Measurements from ENCODE around the genes PELI1 and ACTR2.

DNA sequence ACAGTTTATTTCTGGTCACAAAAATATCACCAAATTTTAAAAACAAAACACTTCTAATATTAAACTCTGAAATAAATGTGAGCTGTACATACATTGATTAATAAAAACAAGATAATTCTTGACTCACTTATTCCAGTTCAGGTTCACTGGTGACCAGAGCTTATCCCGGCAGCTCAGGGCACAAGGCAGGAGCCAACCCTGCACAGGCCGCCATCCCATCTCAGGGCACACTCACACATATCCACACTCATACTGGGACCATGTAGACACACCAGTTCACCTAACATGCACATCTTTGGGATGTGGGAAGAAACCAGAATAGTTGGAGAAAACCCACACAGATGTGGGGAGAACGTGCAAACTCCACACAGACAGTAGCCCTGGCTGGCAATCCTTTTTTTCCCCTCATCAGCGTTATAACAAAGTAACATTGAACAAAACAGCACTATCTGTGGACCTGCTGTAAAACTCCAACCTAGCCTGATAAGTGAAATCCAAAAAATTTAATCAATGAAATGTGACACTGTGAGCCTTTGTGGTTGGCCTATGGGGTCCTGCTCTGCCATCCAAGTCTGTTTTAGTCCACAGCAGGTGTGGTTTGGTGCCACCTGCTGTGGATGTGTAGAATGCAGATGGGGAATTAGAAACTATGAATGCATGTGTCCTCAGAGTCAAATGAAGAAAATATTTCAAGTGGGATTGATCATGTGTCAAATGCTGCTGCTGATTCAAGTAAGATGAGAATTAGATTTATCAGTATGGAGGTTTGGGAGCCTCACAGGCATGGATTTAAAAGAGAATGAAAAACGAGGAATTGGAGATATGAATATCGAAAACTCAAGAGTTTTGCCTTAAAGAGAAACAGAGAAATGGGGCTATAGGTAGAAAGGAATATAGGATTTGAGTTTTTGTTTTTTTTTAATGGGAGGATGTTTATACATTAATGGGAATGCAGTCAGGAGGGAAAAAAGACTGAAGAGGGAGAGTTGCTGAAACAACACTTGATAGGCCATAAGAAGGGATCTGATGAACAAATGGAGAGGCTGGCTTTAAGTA lies 47.0 kb downstream of the UGP2 start:
- RRBS: no CpG with 5 or more reads among the region's 6 CpGs

DNA sequence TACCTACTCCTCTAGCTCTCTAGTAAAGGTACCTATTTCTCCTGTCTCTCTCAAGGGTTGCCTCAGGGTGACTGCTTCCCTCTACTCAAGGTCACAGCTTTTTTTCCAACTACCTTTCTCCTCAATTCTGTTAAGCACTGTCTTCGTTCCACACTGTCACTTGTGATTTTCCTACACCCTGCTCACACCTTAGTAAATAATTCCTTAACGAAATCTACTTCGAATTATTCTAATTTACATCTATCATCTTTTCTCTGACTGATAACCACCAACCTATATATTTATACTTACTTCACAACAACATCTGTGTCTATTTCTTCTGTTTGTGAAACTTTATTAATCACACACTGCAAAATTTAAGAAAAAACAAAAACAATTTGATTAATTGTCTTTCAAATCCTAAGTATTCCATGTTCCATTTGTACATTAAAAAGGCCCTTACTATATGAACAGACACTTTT lies 74.9 kb downstream of the VPS54 start:
- RRBS: no CpG with 5 or more reads among the region's 3 CpGs

DNA sequence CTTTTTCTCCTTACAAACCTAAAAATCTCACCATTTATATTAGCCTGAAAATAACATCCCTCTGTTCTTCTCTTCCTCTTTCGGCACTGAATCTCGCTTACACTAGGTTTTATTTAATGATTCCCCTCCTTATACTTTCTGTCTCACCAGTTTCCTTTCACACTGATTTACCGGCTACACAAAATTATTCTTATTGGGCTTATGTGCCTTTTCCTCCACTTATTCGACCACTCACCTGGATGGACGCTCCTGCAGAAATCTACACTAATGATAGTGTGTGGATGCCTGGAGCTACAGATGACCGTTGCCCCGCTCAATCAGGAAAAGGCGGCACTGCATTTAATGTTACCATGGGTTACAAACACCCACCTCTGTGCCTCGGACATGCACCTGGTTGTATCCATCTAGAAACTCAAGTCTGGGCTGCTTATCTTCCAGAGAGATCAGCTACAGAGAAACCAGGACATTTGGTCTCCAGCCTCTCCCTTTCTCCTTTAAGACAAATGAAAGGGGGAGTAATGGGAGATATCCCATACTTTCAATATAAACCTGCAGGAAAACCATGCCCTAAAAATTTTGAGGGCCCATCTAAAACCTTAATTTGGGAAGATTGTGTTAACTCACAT lies 24.9 kb downstream of the VPS54 start:
- RRBS: no CpG with 5 or more reads among the region's 9 CpGs

DNA sequence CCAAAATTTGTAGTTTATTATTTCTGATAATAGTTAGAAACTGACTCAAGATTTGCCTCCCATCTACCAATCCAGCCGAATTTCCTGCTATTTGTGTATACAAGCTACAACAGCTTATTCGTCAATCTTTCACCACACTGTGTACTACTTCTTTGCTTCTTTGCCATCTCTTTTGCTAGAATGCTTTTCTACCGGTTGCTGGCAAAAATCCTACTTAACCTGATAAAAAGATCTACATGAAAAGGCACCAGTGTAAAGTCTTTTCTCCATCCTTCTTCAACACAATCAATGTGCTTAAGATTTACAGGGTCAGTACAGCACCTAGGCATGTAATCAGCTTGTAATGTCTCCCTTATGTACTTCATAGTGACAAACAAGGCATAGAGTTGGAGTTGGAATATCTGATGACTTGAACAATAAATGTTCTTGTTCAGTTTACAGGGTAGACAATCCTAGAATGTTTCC lies 45.9 kb downstream of the PELI1 start:
- RRBS: no CpG with 5 or more reads among the region's 3 CpGs

DNA sequence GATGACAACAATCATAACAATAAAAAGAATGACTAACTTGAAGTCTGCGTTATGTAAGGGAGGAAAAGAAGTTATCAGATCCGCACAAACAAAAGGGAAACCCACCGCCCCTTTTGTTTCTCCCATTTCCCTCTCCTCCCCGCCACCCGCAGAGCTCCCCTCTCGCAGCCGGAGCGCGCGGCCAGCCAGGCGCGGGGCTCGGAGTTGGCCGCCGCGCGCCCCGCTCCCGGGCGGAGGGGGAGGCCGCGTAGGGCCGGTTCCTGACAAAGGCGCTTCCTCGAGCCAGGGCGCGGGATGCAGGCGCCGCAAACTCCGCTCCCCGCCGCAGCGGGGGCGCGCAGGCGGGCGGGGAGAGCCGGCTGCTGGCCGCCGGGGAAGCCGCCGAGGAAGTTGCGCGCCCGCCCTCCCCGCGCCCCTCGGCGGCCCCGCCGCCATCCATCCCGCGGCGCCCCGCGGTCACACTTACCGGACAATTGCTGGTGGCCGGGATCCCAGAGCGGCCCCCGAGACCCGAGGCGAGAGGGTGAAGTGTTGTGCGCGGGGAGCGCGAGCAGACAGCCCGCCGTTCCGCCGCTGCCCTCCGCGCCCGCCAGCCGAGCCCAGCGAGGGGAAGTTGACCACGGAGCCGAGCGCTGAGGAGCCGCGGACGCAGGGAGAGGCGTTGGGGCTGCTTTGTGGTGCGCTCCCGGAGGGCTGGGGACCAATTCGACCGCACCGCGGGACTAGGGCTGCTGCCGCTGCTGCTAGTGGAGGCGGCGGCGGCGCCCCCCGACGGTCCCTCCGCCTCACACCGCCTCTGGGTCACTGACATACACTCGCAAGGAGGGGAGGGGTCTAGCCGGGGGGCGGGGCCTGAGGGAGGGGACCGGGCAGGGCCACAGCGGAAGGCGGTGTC lies at the start of gene PELI1:
Gene PELI1, minus strand, starts transcription at position 806 of the 895 bp plus-strand sequence.
- RRBS: 2% methylated on average over 39 of the region's 103 CpGs

DNA sequence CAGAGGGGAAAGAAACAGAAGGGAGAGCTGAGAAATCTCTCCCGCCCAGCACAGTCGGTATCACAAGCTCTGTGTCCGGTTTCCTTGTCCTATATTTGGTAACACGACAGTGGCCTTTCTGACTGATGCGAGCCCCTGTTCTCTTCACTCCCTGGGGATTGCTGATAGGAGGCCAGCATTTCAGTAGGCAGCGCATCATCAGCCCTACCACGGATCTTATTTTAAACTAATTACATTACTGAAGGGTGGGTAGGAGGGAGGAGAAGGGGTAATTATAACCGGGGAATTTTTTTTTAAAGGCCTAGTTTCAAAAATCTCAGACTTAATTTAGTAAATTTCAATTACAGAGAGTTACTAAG lies 125.6 kb upstream of the LGALSL start:
- RRBS: no CpG with 5 or more reads among the region's 8 CpGs

GRCh38 chr2:64331209-64331702 lies 122.7 kb upstream of the LGALSL start:
- RRBS: no CpG with 5 or more reads among the region's 5 CpGs

DNA sequence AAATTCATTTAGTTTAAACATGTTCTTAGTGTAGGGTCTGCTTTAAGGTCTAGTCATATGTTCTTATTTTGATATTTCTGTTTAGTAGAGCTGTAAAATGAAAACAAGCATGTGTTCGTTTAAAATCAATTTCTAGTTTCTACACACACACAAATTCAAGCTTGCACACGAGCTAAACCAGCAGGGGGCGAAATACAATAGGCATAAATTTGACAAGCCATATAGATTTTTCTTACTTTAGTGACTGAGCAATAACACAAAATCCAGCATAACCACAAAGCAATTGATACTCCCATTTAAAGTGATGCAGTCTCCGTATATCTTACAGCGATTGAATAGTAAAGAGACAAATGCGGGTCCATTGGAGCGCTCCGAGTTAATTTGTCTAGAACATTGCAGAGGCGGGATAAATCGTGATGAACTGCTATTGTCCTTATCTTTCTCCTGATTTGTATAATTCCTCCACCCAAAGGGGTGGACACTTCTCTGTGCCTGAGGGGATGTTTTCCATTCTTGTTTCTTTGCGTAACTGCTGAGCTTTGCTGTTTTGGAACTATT lies 1.3 kb upstream of the AFTPH start:
- RRBS: no CpG with 5 or more reads among the region's 11 CpGs

GRCh38 chr2:64541046-64541455 lies 16.9 kb downstream of the AFTPH start:
- RRBS: no CpG with 5 or more reads among the region's 2 CpGs

DNA sequence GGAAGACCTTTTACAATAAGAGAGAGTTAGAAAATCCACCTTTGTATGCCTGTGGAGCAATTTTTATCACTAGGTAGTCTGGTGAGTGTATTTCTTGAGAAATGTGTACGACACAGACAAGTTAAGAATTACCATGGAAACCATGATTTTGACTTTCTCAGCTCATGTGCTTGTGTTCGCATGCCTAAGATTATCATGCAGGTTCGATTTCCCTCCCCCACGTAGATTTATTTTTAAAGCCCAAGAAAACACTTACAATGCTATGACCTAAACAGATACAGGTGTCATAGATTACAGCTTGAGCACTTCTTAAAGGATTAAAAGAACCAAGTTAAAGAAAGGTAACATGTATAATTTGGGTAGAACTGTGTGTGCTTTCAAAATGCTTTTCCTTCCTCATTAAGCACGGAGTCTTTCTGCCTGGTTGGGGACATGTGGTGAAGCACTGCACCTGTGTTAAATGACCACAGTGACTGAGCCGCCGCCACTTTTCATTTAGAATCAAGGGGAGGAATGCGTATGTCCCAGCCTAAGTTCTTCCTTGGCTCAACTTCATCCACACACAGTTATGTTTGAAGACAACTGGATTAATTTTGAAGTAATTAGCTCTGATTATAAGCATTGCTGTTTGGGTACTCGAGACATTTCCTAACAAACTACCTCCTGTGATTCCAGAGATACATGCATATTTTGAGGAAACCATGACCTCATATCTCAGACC lies 16.5 kb downstream of the SERTAD2 start:
- RRBS: no CpG with 5 or more reads among the region's 9 CpGs

DNA sequence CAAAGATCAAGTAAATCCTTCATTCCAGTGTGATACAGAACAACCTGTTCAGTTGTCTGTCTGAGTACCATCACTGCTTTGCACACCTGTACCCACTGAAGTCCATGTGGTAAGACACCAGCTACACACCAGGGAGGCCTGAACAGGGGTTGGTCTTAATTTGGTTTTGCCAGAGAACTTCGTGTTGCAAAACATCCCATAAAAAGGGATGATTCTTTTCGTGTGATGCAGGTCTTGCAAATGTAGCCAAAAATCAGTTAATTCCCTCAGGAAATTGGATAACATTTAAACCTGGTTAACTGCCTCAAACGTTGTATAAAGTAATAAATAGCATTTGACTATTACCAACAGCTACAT lies 73.7 kb upstream of the SLC1A4 start:
- RRBS: no CpG with 5 or more reads among the region's 3 CpGs

DNA sequence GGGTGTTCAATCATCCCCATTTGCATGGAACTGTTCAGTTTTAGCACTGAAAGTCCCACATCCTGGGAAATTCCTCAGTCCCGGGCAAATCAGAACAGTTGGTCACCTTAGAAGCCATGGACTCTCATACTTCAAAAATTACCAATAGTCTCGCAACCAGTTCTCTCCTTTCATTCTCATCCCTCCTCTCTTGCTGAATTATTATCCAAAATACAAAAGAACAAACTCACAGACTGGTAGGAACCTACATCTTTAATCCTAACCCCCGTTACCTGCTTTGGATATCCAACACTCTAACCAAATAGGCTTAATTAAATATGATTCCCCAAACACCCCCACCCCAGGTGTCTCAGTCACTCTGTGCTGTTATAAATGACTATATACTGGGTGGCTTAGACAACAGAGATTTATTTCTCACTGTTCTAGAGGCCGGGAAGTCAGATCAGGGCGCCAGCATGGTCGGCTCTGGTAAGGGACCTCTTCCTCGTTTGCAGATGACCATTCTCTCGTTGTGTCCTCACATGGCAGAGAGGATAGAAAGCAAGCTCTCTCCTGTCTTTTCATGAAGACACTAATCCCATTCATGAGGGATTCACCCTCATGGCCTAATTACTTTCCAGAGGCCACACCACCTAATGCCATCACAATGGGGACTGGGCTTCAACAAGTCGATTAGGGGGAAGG lies 57.7 kb upstream of the SLC1A4 start:
- RRBS: no CpG with 5 or more reads among the region's 9 CpGs

DNA sequence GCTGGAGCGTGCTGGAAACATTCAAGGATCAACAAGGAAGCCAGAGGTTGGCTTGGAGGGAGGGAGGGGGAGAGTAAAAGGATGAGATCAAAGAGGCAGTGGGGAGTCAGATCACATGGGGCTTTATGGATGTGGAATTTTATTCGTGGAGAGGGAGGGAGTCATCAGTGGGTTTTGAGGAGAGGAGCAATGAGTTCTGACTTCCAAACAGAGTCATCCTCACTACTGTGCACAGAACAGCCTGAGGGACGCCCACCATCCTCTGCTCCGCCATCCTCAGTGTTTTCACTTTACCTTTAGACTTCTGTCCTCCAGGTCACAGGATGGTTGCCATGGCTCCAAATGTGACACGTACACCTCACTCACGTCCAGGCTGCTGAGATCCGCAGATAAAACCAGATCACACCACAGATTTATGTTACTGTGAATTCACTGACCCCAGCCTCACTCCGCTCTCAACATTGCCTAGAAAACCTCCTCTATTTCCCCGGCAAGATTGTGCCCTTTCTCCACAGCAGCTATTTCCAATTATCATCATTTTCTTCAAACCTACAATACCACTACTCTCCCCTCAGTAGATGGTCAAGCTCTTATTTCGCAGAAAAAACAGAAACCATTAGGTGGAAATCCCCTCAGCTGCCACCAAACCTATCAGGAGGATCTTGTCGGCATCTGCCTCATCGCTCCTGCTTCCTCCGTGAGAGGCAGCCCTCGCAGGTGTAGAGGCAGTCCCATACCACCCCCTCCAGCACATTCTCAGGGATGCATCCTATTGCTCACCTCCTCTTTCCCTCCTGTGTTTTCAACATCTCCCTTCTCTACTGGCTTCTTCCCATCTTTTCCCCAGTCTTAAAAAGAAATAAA lies 49.8 kb upstream of the SLC1A4 start:
- RRBS: no CpG with 5 or more reads among the region's 14 CpGs

GRCh38 chr2:65027697-65028179 lies 28.5 kb upstream of the CEP68 start:
- RRBS: no CpG with 5 or more reads among the region's 8 CpGs

GRCh38 chr2:65030427-65030871 lies 25.8 kb upstream of the CEP68 start:
- RRBS: no CpG with 5 or more reads among the region's 7 CpGs

DNA sequence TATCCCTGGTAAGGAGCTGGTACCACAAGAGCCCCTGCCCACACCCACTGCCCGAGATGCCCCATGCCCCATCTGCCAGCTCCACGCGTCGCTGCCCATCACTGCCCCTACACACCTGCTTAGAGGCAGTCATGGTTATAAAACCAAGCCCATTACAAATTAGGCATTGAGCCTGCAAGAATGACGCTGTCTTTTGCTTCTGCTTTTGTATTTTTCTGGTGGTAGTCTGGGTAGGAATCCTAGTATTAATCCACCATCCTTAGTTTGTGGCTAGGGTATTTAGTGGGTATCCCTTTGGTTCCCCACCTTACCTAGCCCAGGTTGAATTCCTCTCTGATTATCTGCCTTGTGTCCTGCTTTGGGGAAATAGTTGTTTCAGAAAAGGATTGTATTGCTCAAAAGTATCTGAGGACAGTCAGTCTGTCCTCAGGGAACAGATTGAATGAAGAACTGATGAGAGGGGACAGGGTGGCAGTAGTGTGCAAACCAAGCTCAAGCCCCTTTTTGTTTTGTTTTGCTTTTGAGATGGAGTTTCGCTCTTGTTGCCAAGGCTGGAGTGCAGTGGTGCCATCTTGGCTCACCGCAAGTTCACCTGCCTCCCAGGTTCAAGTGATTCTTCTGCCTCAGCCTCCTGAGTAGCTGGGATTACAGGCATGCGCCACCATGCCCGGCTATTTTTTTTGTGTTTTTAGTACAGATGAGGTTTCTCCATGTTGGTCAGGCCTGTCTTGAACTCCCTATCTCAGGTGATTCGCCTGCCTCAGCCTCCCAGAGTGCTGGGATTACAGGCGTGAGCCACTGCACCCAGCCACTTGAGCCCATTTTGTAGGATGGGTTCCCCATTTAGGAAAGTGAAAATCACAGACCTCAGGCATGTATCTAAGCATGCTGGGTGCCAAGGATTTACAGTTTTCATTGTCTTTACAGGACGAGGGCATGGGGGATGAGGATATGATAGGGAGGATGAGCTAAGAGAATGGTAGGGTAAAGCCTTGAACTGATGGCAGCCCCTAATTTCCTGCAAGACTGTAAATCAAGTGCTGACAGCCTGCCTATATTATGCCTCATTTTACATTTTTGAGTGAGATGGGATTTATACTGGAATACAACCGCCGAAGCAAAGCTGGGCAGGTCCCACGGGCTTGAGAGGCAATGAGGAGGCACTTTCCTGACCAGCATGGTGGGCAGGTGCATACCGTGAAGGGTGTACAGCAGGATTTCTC lies 22.2 kb downstream of the CEP68 start:
- RRBS: no CpG with 5 or more reads among the region's 16 CpGs

- RRBS: no CpG with 5 or more reads among the region's 4 CpGs
Measured at GRCh38 chr2:65092699-65093332, 36.6 kb downstream of the CEP68 start.

DNA sequence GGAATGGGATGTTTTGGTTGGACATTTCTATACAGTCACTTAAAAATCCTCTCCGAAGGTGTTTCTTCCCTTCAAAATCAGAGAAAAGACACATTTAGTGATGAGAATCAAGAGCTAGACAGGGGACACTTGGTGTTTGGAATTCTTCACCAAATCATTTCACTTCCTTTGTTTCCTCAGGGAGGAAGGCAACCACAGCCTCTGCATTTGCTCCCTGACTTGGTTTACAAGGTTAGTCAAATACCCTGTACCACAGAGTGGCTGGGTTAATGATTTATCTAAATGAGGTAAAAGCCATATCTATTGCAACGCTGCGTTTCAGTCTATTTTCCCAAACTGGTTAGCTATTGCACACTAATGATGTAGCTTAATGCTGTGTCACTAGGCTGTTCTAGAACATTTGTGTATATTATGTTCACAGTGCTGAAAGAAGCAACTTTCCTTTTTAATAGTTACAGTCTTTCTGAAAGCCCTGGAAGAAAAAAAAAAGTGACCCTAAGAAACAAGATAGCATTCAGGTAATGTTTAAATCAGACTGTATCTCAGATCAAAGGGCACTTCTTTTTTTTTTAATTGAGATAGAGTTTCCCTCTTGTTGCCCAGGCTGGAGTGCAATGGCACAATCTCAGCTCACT lies 40.7 kb upstream of the RAB1A start:
- RRBS: no CpG with 5 or more reads among the region's 3 CpGs

GRCh38 chr2:65227715-65228574 lies at the start of gene ACTR2:
Gene ACTR2 (plus strand): TSS chr2:65227831.
- RRBS: 2% methylated on average over 31 of the region's 70 CpGs

- RRBS: no CpG with 5 or more reads among the region's 2 CpGs
Measured at GRCh38 chr2:65269896-65270357, 42.3 kb downstream of the ACTR2 start.

Data from non-pigmented ciliary epithelial cell (primary cell).